M059J (cell line): ENCODE measurements around a stretch of chr1.

DNA sequence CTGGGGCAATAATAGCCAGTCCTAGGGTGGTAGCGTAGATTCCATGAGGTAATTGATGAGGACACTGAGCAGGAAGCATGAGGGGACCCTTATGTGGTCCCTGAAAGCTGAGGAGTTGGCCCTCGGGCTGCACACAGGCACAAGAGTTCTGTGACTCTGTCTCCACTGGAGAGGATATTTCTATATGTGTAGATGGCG lies 65.8 kb downstream of the ARHGEF10L start:
- RAMPAGE, long total RNA: no peak

- RAMPAGE, long total RNA: no peak
Observed at GRCh38 chr1:17618146-17619240, 79.0 kb downstream of the ARHGEF10L start.

- RAMPAGE, long total RNA: no peak
Observed at GRCh38 chr1:17629839-17630567, 90.5 kb downstream of the ARHGEF10L start.

DNA sequence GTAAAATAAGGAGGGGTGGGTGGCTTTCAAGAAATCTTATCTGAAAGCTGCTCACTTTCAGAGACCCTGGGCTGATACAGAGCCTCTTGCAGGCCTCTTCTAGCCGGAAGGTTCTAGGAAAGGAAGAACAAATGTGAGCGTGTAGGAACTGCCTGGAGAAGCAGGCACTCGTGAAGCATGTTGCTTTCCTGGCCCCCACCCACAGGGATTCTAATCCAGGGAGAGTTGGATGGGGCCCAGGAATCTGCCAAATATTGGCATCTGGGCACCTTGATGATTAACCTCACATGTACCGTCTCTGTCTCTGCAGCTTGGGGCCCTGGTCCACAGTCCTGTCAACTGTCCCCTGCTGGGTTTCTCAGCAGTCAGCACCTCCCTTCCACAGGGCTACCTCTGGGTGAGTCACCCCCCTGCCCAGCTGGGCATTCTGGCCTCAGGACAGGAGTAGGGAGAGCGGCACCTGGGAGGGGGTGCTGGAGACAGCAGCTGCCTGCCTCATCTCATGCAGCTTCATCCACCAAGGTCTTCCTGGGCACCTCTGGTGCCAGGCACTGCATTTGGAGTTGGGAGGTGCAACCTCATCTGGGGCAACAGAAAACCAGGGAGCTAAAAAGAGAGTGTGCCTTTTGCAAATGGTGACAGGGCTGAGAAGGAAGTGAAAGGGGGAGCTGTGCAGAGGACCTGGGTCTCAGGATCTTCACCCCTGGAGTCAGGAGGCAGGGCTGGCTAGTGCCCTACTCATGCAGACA lies 100.6 kb upstream of the ACTL8 start:
- RAMPAGE, long total RNA: no peak

DNA sequence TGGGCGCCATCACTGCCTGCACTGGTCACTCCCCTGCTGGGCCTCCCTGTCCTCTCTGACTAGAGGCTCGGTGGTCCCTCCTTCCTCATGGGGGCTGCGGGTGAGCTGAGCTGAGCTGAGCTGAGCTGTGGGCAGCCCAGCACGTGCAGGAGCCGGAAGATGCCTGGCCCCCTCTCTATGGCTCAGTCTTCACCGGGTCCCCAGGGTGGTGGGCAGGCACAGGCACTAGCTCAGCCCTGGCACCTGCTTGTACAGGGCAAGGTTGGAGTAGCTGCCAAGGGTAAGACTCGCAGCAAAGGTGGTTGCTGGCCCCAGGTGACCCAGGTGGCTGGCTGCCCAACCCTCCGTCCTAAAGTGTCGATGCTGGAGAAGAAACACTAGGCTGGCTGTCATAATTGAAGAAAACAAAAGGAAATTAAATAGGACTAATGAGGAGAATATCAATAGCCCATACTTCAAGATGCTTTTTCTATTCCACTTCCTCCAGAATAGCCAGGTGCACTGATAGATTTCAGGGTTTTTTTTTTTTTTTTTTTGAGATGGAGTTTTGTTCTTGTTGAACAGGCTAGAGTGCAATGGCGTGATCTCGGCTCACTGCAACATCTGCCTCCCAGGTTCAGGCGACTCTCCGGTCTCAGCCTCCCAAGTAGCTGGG lies 77.1 kb upstream of the ACTL8 start:
- RAMPAGE, long total RNA: no peak

DNA sequence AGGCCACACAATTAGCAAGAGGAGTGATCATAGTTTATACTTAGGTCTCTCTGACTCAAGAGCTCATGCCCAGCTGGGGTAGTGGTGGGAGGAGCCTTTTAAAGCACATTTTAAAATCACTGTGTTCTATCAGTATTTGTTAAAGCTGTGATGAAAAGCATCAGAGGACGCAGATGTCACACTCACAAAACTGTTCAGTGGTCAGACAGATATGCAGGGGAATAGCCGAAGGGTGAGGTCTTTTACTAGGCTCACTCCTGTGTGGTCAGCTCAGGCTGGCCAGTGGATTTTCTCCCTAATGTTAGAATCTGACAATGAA lies 80.0 kb upstream of the IGSF21 start:
- RAMPAGE, long total RNA: no peak

DNA sequence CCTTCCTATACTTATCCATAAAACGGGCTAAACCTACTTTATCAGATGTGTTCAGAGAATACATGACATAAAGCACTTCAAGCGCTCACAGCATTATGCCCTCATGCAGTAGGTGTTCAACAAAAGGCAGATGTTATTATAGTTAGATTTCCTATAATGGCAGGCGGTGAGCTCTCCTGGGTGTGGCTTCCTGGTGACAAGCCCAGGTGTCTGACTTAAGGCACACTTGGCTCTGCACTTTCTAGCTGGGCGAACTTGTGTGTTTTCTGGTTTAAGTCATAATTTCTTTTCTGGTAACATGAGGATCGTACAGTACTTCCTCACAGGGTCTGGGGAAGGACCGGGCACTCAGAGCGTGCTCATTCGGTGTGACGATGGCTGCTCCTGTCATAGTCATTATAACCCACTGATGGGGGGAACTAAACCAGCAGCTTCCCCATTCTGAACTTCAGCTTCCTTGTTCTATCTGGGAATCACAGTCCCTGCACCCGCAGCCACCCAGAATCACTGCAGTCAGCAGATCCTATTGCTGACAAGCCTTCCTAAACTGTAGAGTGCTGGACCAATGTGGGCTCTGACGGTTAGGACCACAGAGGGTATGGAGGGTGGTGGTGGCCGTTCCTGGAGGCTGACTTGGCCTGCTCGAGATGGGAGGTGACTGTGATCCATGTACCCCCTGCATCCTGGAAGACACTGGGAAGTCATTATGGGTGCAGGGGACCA lies 52.8 kb downstream of the IGSF21 start:
- RAMPAGE, long total RNA: no peak

DNA sequence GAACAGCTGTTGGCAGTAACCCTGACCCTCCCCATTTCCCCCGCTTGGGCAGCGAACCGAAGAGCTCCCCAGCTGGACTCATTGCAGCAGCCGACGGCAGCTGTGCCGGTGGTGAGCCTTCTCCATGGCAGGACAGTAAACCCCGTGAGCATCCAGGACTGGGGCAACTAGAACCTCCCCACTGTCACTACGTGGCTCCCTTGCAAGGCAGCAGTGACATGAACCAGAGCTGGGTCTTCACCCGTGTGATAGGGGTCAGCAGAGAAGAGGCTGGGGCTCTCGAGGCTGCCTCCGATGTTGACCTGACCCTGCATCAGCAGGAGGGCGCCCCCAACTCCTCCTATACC lies 661 bp downstream of the KLHDC7A start:
- RAMPAGE, long total RNA: no peak

DNA sequence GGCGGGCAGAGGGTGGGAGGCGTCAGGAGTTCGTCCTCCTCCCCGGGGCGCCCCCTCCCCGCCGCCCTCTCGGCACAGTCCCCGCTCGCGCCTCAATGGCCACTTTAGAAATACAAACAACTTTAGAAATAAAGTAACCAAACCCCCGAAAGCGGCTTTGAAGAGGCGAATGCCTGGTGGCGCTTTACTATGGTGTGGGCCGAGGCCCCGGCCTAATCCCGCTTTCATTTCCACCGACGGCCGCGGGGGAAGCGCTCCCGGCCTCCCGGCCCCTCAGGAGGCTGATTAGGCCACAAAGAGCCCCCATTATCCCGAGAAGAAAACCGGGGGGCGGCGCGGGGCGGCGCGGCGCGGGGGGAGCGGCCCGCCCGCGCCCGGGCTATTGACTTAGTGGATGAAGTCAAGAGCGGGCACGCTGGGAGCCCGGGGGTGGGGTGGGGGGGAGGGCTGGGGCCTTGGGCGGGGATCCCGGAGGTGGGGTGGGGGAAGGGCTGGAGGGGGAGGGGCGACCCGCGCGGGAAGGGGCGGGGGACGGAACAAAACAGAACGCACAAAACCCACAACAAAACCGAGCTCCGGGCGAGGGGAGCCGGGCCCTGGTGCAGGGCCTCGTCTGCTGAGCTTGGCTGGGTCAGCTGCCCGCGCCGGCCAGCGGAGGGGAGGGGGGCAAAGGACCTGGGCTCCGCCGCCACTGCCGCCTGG lies 16.0 kb downstream of the PAX7 start:
- RAMPAGE, long total RNA: no peak

DNA sequence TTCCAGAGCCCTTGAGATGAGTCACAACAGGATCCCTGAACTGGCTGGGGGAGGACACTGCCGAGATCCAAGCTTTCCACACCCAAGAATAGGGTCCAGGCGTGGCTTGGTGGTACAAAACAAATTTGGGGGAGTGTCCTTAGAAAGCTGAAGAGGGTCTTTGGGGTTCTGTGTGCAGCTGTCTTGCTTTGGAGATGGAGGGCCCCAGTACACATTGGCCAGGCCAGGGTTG lies 74.5 kb downstream of the PAX7 start:
- RAMPAGE, long total RNA: no peak

GRCh38 chr1:18925148-18925774 lies 22.9 kb upstream of the ALDH4A1 start:
- RAMPAGE, long total RNA: no peak

DNA sequence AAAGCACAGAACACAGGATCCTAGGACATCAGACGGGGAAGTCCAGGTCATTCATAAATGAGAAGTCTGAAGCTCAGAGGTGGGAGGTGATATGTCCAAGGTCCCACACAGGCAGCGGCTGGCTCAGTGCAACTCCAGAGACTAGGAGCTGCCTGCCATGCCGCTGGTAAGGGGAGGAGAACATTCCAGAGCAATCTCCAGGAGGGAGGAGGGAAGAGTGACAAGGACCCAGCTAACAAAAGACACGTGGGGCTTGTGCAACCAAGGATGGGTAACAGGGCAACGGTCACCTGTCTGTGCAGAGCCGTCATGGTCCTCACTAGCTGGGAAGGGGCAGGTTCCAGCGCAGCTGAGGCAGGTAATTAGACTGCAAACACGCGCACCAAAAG lies 19.5 kb downstream of the IFFO2 start:
- RAMPAGE, long total RNA: no peak

- RAMPAGE, long total RNA: no peak
Observed at GRCh38 chr1:18998029-18998846, 41.8 kb upstream of the IFFO2 start.

DNA sequence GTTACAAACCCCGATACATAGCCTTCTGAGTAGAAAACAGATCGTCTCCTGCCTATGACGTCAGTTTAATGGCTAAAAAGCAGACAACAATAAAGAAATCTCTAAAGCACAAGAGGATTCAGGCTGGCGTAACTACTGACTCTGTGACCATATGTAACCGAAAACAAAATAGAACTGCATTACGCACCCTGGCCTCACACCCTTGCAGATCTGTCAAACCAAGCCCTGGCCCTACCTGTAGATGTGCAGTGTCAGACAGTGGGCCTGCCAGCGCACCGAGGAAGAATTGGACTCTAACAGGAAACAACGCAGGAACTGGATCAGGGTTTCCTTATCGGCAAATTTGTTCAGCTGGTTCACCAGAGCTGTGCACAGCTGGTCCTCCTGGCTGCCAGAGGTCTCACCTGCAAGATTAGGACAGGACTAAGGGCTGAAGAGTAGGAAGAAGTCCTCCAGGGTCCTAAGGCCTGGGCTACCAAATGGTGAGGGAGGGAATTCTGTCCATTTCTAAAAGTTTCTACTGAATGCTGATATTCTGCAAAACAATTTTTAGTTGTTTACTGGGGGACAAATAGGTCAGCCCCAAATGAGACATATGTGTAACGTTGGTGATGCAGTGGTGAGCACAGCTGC lies 90.0 kb downstream of the UBR4 start:
- RAMPAGE, long total RNA: no peak

DNA sequence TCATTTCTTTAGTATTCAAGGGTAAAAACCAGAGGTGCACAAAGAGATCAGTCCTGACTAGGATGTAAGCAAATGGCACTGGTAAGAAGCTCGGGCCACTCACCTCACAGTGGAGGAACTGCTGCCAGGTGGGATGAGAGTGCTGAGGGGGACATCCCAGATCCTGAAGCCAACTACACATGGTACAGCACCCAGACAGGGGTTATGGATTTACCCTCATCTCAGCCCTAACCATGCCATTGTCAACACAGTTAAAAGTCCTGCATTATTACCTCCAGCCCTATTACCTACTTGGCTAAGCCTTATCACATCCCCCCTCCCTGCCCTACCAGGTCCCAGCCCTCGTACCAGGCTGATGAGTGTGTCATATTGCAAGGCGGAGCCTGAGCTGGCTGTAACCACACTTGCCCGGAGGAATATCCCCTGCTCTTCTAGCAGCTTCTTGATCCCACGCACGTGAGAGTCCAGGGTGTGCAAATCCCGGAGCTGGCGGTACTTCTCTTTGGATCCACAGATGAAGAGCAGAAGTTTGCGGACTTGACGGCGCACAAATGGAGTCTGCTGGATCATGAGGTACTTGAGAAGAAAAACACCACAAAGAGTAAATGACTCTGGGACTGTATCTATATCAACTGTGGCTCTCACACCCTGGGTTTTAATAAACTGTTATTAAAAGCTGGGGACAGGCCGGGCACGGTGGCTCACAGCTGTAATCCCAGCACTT lies 87.4 kb downstream of the UBR4 start:
- RAMPAGE, long total RNA: no peak

- RAMPAGE, long total RNA: no peak
Observed at GRCh38 chr1:19156672-19157031, 53.4 kb downstream of the UBR4 start.

- RAMPAGE, long total RNA: no peak
Observed at GRCh38 chr1:19166768-19167249, 43.3 kb downstream of the UBR4 start.

GRCh38 chr1:19201503-19201899 lies 8.6 kb downstream of the UBR4 start:
- RAMPAGE, long total RNA: no peak

DNA sequence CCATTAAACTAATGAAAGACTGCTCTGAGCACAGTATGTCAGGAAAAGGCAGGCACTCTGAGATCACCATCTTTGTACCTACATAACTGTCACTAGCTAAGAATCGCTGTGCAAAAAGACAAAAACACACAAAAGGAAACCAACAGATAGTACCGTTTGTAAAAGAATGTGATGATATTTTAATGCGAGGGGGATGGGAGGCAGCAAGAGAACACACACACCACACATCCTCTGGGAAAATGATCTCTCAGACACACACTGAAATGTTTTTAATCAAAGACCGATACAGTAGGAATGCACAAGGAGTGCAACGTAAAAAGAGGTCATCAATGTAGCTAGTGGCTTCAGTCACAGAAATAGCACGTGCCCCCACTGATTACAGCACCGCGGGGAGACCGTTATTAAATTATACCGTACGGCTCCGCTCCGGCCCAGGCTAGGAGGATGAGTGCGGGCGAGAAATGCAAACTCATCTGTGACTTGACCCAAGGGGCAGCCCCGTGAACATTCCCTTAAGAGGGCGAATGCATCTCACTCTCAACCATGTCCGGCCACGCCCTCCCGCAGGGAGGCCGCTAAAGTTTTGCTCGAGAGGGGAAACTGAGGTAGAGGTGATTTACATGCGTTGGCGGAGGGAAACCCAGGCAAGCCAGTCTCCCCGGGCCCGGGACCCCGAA lies 655 bp downstream of the UBR4 start:
- RAMPAGE, long total RNA: no peak

GRCh38 chr1:19209950-19210132 lies 225 bp downstream of the UBR4 start:
- RAMPAGE, long total RNA: no peak